Omental fat pad (tissue), 4 donors: ENCODE measurements around a stretch of chr2.

DNA sequence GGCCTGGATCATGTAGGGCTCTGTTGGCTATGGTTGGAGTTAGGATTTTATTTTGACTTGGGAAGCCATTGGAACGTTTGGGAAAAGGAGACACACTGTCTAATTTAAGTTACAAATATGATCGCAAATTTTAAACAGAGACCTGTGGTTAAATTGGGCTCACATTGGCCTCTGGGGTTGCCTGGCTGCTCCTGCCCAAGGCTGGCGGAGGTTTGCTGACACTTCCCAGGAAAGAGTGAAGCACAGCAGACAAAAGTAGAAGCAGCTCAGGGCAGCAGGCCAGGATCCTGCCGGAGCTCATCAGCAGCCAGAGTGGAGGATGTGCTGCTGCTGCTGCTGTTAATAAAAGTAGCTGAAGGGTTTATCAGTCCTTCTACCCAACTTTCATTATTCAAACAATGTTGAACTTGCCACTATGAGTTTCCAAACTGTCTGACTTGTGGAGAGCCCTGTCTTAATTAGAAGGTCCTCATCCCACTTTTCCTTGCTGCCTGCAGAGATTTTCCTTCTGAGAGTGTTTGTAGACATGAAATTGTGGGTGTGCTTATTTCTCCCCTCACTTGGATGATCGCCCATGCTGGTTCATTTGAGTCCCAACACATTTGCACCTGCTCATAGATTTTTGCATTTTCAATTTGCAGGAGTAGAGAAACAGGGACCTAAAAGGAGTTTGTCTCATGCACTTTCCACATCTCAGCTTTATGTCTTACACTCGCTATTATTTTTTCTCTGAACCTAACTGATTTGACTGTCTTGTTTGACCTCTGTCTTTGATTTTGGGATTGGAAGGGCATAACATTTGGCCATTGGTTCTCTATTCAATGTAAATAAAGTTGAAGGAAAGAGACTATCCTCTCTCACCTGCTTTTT, 33.0 kb upstream of the FHL2 start:
- PRO-cap: no peak
- RAMPAGE, long total RNA, 4 experiments: no peak in any of the 4 experiments

DNA sequence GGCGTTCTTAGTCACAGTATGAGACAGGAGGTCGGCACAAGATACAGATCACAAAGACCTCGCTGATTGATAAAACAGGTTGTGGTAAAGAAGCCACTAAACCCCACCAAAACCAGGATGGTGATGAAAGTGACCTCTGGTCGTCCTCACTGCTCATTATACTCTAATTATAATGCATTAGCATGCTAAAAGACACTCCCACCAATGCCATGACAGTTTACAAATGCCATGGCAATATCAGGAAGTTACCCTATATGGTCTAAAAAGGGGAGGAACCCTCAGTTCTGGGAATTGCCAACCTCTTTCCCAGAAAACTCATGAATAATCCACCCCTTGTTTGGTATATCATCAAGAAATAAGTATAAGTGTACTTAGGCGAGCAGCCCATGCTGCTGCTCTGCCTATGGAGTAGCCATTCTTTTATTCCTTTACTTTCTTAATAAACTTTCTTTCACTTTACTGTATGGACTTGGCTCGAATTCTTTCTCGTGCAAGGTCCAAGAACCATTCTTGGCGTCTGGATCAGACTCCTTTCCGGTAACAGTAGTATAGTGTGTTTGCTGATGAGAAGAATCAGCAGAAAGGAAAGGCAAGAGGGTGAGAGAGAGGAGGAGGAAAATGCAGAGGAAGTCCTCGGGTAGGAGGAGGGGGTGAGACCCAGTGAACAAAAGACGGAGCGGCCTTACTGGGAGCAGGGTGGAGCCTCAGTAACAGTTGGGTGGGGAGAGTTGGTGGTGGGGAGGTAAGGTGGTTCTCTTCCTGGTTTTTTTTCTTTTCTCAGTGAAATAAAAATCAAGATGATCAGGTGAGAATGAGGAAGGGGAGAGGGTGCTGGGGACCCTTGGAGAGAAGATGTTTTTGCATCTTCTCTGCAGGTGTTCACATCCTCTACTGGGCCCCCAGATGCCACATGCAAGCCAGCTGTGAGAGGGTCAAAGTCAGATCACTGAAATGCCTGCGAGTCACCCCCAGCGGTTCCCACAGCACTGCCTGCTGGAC, 69.4 kb upstream of the FHL2 start:
- PRO-cap: no peak
- RAMPAGE, long total RNA, 4 experiments: no peak in any of the 4 experiments

- PRO-cap: no peak
- RAMPAGE, long total RNA, 4 experiments: no peak in any of the 4 experiments
These were observed 99.5 kb upstream of the FHL2 start for GRCh38 chr2:105498260-105498763.

DNA sequence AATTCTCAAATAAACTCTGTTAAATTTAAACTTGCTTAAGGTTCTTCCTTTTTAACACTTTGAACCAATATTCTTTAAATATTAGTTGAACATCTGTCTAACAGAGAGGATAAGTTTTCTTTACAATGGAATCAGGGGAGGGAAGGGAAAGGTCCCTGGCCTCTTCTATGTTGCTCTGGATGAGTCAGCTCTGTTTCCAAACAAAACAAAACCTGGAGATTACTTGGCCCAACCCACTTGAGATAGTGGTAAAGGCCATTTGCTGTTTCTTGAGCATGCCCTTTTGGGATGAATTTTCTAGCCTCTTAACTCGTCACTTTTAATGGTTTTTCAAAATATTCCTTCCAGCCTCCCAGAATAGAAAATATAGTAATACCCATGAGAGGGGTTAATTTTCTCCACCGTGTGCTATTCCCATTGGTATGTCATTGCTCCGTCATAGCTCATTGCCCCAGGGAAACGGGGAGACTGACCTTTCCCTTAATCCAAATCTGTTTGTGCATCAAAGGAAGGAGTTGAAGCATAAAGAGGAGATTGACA, 112.2 kb upstream of the FHL2 start:
- PRO-cap: no peak
- RAMPAGE, long total RNA, 4 experiments: no peak in any of the 4 experiments

DNA sequence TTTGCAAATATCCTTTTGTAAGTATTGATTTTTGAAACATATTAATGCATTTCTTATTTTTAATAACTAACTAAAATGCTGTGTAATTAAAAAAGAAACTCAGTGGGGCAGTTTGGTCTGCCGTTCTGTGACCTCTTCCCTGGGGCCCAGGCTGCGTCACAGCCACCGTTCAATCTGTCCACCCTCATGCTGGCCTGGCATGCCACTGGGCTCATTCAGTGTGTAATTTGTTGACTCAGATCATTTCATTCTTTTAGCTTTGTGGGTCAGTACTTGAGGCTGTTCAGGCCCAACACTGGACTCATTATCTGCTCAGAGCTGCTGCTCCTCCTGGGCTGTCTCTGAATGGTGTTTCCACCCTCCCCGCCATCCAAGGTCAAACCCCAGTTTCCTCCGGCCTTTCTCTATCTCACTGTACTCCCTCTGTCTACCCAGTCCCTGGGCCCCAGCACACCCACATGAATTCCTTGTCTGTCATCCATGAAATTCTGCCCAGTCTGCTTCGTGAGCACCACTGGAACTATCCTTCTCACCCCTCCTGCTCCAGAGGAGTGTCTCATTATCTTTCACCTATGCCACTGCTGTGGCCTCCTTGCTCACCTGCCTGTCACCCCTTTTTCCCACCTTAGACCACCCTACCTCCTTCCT, 152.4 kb upstream of the NCK2 start:
- PRO-cap: no peak
- RAMPAGE, long total RNA, 4 experiments: no peak in any of the 4 experiments

- PRO-cap: no peak
- RAMPAGE, long total RNA, 4 experiments: no peak in any of the 4 experiments
These were observed 3.4 kb downstream of the NCK2 start for GRCh38 chr2:105747874-105748660.

DNA sequence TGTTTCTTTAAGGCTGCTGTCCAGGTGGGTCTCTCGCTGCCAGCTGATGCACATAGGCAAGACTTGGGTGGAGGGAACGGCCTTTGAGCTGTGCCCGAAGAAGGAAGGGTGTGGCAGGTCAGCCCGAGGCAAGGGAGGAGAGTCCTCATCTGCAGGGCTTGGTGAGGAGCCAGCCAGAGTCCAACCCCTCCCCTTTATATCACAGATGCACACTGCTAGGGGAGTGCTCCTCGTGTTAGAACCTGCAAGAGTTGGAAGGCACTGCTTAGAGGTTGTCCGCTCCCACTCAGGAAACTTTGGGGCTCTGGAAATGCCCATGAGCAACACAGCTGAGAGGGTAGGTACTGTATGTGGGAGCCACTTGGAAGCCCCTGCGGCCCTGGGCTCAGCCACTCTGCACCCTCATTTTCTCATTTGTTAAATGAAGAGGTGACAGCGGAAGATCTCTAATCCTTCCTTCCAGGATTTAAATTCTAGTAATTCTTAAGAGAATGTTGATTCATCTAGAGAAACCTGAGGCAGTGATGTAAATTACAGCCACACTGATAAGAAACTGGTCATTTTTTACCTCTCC, 46.1 kb downstream of the NCK2 start:
- PRO-cap: no peak
- RAMPAGE, long total RNA, 4 experiments: no peak in any of the 4 experiments

GRCh38 chr2:105795228-105796035, 50.7 kb downstream of the NCK2 start:
- PRO-cap: no peak
- RAMPAGE, long total RNA, 4 experiments: no peak in any of the 4 experiments

DNA sequence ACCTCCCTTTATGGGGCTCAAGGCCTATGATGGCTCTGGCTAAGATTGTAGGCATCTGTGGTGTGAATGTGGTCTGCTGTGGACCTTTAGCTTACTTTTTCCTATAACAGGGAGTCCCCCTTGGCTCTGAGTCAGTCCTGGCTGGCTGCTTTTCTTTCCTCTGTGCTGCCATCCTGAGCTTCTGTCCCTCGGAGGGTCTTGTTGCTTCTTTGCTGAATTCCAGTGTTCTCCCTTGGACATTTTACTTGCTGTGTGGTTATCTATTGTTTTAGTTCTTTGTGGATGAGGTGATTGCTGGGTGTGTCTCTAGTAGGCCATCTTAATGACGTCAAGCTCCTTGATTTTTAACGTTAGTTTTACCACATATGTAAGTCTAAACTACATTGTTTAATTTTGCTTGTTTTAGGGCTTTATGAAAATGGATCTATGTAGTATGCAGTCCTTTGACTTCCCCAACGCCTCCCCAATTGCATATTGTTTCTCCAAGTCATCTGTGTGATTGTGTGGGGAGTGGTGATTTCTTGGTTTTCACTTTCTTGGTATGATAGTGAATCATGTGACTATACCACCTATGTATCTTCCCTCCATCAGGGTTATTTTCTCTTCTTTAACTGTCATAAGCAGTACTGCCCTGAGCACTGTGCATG, 92.3 kb downstream of the NCK2 start:
- PRO-cap: no peak
- RAMPAGE, long total RNA, 4 experiments: no peak in any of the 4 experiments

DNA sequence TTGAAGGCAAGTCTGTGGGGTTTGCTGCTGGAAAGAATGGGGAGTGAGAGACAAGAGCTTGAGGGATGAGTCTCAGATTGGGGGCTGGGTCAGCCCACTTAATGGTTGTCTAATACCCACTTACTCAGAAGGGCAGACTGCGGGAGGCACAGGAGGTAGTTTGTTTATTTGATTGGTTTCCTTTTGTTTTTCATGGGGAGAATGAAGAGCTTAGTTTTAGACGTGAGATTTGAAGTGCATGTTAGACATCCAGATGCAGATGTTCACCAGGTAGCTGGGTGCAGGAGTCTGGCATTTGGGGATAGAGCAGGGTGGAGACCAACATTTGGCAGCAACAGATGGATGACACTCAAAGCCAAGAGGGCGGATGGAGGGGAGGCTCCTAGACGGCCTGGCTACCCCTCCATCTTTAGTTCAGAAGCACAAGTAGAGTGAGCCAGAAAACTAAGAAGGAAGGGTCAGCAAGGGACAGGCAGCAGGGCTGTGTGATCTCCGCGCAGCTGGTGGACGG, 94.8 kb downstream of the NCK2 start:
- PRO-cap: no peak
- RAMPAGE, long total RNA, 4 experiments: no peak in any of the 4 experiments

DNA sequence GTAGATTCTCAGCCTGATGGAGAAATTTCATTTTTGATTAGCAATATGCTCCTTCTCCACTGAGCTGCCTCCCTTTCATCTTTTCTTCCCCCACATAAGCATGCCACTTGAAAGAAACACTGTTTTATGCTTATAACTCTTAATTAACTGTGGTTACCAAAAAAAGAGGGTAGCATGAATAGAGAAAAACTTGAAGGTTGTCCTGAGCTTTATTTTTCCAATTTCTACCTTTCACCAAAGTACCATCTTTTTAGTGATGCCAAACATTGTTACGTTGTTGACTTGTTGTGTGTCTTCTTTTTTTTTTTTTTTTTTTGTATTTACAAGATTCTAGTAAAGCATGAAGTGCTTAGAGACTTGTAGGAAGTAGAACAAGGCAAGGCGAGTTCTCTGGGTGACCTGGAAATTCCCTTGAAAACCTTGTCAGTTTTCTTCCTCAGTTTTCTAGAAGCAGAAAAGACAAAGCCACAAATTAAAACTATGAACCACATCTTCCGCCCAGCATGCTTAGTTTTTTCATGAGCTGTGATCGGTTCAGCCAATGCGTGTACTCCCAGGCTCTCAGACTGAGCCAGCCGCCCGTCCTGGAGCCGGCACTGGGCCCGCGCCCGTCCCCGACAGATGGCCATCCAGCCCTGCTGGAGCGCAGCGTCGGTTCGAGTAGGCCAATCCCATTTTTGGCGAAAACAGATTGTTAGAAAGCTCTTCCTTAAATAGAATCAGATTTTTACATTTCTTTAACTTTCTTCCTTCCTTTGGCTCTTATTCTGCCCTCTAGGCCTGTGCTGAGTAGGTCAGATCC, 112.2 kb downstream of the NCK2 start:
- PRO-cap: no peak
- RAMPAGE, long total RNA, 4 experiments: no peak in any of the 4 experiments

DNA sequence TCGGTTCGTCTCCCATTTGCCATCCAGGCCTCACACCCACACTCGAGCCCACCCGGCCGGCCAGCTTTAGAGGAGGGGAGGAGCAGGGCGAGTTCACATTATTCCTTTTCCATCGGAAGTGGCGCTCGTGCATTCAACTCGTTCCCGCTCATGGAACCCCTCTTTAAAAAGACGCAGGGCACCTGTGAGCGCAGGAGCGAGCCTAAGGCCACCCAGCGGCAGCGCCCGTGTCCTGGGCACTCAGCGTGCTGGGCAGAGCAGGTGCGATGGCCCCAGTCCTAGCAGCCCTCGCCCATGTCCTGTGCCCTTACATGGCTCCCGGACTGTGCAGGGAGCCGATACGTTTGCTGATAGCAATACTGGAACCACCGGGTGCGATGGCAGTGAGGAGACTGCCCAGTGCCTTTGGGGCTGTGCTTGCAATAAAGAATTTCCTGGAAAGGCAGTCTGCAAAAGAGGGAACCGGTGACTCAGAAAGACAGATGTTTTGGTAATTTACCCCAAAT, 148.7 kb downstream of the NCK2 start:
- PRO-cap: no peak
- RAMPAGE, long total RNA, 4 experiments: no peak in any of the 4 experiments

GRCh38 chr2:105934868-105935461, 130.5 kb upstream of the ECRG4 start:
- PRO-cap: no peak
- RAMPAGE, long total RNA, 4 experiments: no peak in any of the 4 experiments

DNA sequence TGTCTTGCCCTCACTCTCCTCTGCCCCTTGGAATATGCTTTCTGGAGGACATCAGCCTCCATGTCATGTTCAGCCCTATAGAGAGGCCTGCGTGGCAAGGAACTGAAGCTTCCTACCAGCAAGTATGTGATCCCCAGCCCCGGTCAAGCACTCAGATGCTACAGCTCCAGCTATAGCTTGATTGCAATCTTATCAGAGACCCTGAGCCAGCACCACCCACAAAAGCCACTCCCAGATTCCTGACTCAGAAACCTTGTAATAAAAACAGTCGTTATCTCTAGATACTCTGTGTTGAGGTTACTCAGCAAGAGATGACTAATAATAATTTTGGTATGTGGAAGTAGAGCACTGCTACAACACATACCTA, 88.4 kb upstream of the ECRG4 start:
- PRO-cap: no peak
- RAMPAGE, long total RNA, 4 experiments: no peak in any of the 4 experiments

DNA sequence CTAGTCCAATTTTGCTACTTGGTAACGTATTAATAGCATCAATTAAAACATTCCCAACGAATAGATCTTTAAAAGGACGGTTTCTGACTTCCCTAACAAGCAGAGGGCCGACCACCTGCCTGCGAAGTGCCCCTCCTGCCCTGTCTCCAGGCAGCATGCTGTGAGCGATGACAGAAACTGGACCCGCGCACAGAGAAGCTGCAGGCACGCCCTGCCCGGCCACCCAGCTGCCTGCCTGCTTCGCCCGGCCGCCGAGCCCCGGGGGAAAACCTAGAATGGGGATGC, 856 bp downstream of the UXS1 start:
- PRO-cap: no peak
- RAMPAGE, long total RNA, 4 experiments: no peak in any of the 4 experiments

DNA sequence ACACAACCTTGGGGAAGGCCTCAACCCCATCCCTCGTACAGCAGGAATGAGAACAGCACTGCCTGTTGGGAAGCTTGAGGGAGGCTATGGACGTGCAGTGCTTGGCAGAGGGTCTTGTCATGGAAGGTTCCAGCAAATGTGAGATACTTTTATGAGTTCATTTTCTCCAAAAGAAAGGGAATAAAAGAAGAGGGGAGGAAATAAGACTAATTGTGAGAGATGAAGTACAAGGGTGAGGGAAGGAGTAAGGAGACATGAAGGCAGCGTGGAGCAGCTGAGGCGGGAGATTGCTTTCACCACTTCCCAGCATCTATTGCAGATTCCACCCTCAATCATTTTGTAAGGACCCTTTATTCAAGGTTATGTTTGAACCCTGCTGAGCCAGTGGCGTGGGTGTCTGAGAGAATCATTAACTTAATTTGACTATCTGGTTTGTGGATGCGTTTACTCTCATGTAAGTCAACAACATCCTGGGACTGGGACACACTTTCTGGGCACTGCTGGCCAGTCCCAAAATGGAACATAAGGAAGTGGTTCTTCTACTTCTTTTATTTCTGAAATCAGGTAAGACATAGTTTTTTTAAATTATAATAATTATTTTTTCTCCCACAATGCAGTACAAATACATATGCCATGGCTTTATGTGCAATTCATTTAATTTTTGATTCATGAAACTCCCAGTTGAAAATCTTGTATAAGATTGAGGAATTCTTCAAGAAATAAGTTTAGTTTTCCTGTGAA, 86.4 kb downstream of the RGPD3 start:
- PRO-cap: no peak
- RAMPAGE, long total RNA, 4 experiments: no peak in any of the 4 experiments

DNA sequence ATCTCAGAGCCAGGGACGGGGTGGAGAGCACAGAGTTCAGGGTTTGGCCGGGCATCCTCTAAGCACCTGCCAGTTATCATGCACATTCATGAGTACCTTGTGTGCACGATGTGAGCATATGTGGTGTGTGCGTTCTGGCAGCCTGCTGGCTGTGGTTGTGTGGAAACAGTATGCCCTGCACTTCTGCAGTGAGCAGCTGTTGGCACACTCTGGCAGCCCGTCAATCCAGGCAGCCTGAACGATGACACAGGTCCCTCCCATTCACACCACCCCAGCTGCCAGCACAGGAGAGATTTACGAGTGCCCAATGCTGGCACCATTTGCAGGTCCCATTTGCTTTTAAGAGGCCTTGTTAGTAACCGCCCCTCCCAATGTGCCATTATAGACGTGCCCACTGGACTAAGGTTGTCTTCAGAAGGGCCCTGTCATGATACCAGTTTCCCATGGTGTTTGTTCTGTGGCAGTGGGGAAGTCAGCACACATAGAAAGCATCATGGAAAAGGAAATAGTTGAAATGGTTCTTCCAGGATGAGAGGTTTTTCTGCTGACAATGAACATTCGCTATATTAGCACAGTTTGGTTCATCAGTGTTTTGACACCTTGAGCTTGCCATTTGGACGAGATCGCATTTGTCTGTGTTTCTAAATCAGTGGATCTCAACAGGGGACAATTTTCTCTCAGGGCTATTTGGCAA, 74.4 kb downstream of the CD8B2 start:
- PRO-cap: no peak
- RAMPAGE, long total RNA, 4 experiments: no peak in any of the 4 experiments

GRCh38 chr2:106577103-106577542, 90.0 kb downstream of the CD8B2 start:
- PRO-cap: no peak
- RAMPAGE, long total RNA, 4 experiments: no peak in any of the 4 experiments

DNA sequence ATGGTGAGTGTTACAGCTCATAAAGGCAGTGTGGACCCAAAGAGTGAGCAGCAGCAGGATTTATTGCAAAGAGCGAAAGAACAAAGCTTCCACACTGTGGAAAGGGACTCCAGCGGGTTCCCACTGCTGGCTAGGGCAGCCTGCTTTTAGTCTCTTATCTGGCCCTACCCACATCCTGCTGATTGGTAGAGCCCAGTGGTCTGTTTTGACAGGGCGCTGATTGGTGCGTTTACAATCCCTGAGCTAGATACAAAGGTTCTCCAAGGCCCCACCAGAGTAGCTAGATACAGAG, 79.9 kb upstream of the RGPD4 start:
- PRO-cap: no peak
- RAMPAGE, long total RNA, 4 experiments: no peak in any of the 4 experiments

DNA sequence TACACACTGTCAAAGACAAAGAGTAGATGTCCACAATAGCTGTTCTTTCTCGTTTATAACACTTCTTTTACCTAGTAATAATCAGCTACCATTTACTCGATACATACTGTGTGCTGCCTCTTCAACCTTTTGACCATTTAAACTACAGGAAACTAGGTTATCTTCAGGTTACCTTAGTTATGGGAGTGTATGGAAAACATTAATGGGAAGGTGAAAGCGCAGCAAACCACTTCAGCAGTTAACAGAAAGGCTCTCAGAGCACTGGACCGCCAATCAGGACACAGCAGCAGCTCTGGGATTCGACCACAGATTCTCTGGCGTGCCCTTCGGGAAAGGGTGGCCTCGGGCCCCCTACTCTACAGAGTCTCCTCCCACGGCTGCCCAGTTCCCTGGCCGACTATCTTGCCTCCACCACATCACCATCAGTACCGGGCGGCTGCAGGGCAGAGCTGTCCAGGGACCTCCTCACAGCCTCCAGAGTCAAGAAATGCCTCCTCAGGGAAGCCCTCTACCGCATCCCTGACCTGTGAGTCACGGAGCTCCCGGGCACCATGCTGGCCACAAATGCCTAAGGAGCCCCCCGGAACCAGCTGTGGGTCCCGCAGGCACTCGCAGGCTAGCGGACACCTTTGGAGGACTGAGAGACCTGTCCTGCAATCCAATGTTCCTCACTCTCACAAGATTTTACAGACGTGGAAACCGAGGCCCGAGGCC, 611 bp upstream of the GCC2 start:
- PRO-cap: no peak
- RAMPAGE, long total RNA, 4 experiments: no peak in any of the 4 experiments